ENCODE results near the gene FOXF1.

- PRO-cap: no peak
- RAMPAGE, long total RNA: no peak
- RRBS: no CpG with 5 or more reads among the region's 12 CpGs
These were observed 76.0 kb downstream of the IRF8 start for GRCh38 chr16:85974668-85975712.

- PRO-cap: no peak
- RAMPAGE, long total RNA: no peak
- RRBS: no CpG with 5 or more reads among the region's 10 CpGs
These were observed 127.7 kb downstream of the IRF8 start for GRCh38 chr16:86026606-86027023.

DNA sequence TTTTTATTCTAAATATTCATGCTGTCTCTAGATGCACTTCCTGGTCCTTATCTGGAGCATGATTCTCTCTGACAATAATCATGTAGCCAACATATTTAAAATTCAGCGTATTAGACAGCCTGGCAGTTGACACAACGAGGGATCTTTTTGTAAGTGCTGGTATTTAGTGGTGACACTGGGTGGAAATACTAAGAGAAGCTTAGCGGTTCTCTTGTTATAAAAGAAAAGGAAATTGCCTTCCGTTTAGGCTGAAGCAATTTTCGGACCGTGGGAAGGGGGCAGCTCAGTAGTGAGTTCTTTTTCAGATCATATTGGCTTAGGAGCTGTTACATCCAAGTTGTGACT lies 295.5 kb downstream of the IRF8 start:
- PRO-cap: no peak
- RAMPAGE, long total RNA: no peak
- RRBS: no CpG with 5 or more reads among the region's 6 CpGs

- PRO-cap: no peak
- RAMPAGE, long total RNA: no peak
- RRBS: no CpG with 5 or more reads among the region's 12 CpGs
These were observed 169.2 kb upstream of the FOXF1 start for GRCh38 chr16:86341110-86341501.

- PRO-cap: no peak
- RAMPAGE, long total RNA: no peak
- RRBS: no CpG with 5 or more reads among the region's 8 CpGs
These were observed 32.6 kb upstream of the FOXF1 start for GRCh38 chr16:86477462-86478345.

- PRO-cap: no peak
- RAMPAGE, long total RNA: no peak
- RRBS: no CpG with 5 or more reads among the region's 18 CpGs
These were observed 14.6 kb upstream of the FOXF1 start for GRCh38 chr16:86495627-86496285.

DNA sequence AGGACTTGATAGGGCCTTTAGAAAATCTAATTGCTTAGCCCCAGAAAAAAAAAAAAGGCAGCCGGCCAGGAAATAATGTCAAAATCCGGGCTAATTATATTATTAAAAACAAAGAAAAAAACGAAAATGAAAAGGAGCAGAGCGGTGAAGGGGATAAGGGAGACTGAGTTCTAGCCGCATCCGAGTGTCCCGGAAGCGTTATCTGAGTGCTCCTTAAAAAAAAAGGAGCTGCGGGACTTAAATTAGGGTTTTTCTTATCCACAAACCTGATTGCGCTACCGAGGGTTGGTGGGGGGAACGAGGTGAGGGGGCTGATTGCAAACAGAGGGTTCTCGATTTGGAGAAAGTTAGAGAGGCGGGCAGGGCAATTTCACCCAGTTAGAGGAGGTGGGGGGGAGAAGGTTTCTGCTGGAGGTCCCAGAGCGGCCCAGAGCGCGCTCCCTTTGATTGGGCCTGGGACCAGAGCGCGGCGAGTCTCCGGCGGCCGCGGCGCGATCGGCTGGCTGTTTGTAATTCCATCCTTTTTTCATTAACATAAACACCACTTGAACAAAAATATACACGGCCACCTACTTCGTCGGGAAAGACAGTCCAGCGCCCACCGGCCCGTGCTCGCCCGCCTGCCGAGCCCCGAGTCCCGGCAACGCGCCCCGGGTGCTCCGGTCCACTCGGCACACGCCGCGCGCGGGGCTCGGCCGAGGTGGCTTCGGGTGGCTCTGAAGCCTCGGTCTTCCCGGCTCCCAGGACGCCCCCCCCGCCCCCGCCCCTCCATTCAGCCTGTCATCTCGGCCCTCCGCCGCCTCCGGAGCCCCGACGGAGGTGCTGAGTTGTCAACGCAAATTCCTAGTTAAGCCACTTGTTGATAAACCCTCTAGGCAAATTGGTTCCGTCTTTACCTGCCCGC lies 13.4 kb upstream of the FOXF1 start:
- PRO-cap: no peak
- RAMPAGE, long total RNA: no peak
- RRBS: 7% methylated on average over 45 of the region's 65 CpGs

GRCh38 chr16:86501019-86501564 lies 9.2 kb upstream of the FOXF1 start:
- PRO-cap: no peak
- RAMPAGE, long total RNA: no peak
- RRBS: no CpG with 5 or more reads among the region's 7 CpGs

GRCh38 chr16:86510322-86511097 lies at the start of gene FOXF1:
FOXF1 (plus strand) TSS chr16:86510527.
- PRO-cap: bidirectional peak, plus-strand start at chr16:86510527, minus-strand start at chr16:86510248
- RAMPAGE, long total RNA: no peak
- RRBS: 1% methylated on average over 14 of the region's 94 CpGs

DNA sequence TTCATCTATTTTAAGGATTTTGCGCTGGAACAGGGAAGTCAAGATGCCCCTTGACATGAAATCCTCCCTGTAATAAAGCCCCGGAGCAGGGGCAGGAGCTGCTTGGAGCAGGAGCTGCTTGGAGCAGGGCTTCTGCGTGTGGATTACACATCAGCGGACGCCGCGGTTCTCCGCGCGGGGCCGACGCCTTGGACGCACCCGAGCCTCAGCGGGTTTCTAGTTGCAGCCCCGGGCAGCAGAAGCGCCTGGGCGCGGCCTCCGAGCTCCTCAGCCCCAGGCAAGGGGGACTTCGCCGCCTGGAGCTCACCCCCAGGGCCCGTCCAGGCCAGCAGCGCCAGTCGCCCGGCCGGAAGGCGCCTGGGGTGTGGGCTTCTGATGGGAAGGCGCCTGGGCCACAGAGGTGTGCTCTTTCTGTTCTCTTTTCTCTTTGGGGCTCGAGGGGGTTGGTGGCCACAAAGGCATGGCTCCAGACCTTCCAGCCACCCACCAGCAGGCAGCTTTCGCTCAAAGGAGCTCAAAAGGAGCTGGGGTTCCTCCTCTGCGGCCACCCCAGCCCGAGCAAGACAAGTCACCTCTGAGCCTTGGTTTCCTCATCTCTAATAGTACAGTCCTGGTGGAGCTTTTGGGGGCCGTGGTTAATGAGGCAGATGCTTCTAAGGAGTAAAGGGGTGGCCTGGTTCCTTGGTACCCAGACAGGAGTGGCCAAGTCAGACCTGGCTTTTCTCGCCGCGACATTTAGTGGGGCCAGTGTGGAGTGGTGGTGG lies 6.4 kb downstream of the FOXF1 start:
- PRO-cap: no peak
- RAMPAGE, long total RNA: no peak
- RRBS: 4% methylated on average over 9 of the region's 37 CpGs

DNA sequence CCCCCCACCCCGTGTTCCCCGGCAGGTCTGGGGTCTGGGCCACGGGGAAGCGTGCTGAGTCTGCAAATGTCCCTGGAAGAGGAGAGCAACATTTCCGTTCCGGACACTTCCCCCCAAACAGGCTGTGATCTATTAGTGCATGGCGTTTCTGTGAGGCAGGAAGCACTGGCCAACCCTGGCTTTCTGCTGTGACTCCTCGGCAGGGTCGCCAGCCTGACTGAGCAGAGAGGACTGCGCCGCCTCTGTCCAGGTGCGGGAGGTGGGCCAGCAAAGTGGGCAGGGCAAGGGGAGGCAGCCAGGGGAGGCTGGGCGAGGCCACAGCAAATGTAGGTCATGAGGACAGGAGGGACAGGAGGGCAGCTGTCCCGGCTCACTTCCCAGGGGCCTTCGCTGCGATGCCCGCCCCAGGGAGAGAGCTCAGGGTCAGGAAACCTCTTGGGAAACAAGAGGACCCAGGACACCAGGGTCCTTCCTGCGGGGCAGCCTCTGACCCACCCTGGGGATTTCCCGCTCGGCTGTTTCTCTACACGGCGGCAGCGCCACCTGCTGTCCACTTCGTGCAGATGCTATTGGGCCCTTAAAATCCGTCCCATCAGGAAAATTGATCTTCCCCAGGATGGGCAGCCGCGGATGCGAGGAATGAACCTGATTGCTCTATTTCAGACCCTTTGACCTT lies 9.5 kb downstream of the FOXF1 start:
- PRO-cap: no peak
- RAMPAGE, long total RNA: no peak
- RRBS: 6% methylated on average over 5 of the region's 28 CpGs

DNA sequence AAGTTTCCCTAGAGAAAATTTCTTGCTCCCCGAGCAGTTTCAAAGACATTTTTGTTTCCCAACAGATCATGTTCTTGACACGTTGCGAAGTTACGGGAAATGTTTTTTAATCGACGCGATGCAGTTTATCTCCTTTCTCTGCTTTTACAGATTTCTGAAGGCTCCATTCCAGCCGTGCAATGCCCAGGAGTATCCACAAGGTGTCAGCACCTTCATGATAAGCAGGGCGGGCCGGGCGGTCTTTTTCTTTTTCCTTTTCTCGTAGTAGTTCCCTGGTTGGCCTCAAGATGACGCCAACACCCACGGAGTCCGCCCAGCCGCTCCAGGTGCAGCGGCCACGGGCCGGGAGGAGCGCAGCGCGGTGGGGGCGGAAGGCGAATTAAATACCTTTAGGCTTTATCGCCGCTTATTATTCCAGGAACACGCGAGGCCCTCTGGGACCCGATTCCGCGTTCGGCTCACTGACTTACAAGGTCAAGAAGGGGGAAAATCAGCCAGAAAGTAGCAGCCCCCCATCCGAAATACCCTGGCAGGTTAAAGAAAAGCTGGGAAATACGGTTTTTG lies 2.8 kb upstream of the FOXC2 start:
- PRO-cap: no peak
- RAMPAGE, long total RNA: no peak
- RRBS: 1% methylated on average over 5 of the region's 34 CpGs

DNA sequence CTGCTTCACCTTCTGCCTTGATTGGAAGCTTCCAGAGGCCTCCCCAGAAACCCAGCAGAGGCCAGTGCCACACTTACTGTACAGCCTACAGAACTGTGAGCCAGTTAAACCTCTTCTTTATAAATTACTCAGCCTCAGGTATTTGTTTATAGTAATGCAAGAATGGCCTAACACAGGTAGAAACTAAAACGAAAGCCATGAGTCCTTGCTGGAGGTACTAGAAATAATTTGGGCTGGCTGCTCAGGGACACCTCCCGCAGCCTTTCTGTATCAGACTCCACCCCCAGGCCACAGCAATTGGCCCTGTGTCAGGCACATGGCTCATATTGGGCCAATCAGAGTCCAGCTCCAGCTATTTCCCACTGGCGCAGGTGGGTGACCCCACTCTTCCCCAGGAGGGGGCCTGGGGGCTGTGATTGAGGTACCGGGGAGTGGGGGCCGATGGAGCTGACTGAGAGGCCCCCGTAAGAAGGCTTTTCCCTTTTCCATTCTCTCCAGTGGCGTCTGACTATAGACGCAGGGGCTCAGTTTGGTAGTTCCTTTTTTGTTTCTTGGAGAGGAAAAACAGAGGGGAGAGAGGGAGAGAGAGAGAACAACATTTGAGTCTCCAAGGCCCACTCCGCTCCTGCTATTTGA lies 26.0 kb downstream of the FOXL1 start:
- PRO-cap: no peak
- RAMPAGE, long total RNA: no peak
- RRBS: no CpG with 5 or more reads among the region's 9 CpGs

DNA sequence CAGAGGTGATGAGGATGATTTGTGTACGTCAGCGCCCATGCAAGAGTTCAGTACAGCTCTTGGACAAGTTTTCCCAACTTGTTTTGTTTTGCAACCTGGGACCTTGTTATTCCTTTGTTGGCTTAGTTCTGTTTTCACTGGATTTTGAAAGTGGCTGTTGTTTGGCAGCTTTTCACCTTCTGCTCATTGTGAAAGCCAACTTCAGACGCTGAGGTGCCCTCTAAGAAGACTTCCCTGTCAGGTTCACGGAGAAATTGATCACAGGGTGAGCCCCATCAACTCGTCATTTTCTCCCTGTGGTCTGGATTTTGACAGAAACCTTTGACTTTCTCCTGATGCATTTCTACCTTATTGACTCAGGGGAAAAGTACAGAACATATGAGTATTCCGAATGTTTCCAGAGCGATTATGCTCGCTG lies 85.6 kb downstream of the FOXL1 start:
- PRO-cap: no peak
- RAMPAGE, long total RNA: no peak
- RRBS: no CpG with 5 or more reads among the region's 8 CpGs

DNA sequence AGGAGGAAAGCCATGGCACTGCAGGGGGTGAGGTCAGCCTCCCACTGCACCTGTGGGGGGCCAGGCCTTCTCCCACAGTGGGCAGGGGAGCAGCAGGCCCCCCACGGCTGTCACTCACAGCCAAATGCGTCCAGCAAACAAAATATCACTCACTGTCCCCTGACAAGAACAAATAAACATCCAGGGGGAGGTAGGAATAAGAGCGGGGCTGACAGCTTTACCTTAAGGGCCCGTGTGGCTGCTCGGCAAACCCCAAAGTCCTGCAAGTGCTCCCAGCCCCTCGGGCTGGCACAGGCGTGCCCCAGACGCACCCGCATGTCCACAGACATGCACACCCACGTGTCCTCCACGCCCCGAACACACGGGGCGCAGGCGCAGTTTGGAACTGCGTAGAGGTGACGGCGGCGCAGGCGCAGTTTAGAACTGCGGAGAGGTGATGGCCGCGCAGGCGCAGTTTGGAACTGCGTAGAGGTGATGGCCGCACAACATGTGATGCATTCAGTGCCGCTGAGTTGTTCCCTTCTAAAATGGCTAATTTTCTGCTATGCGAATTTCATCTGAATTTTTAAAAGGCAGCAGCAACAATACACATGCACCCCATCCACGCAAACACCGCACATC lies 291.2 kb downstream of the FOXL1 start:
- PRO-cap: no peak
- RAMPAGE, long total RNA: no peak
- RRBS: no CpG with 5 or more reads among the region's 30 CpGs

DNA sequence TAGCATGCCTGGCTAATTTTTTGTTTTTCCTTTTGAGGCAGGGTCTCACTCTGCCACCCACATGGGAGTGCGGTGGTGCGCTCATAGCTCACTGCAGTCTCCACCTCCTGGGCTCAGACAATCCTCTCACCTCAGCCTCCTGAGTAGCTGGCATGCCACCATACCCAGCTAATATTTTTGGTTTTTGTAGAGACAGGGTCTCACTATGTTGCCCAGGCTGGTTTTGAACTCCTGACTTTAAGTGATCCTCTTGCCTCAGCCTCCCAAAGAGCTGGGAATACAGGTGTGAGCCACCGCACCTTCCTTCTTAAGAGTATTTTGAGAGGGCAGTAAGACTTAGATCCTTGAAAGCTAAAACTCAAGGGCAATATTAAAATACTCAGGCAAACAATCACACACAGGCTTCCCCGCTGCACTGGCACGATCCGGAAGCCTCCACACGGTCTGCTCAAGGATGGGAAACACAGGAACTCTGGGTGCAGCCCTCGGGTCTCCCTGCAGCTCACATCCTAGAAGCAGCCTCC lies 24.9 kb upstream of the C16orf95 start:
- PRO-cap: no peak
- RAMPAGE, long total RNA: no peak
- RRBS: no CpG with 5 or more reads among the region's 8 CpGs

DNA sequence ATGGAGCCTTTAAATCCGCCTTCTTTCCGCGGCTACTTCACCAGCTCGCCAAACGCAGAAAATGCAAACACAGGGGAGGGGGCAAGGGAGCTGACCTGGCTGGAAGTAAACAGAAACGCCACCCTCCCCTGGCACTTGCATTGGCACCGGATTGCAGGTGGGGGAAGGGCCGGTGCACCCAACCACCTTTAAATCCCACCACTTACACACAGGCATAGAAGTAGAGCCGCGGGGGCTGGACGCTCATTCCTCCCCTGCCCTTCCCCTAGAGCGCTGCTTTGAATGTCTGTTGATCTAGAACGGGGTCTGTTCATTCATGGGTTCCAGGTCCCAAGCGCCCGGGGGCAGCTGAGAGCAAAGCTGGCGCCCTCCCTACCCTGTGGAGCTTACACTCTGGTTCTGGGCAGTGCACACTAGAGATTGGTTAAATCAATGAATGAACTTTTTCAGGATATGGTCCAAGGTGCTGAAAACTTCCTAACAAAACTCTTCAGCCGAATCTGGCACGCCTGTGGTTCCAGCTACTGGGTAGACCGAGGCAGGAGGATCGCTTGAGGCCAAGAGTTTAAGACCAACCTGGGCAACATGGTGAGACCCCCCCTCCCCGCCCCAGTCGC lies 932 bp upstream of the ZCCHC14 start:
- PRO-cap: no peak
- RAMPAGE, long total RNA: no peak
- RRBS: no CpG with 5 or more reads among the region's 22 CpGs

GRCh38 chr16:87581588-87582616 lies 20.4 kb upstream of the JPH3 start:
- PRO-cap: unidirectional peak, plus-strand start at chr16:87582384
- RAMPAGE, long total RNA: no peak
- RRBS: 0% methylated on average over 1 of the region's 28 CpGs

DNA sequence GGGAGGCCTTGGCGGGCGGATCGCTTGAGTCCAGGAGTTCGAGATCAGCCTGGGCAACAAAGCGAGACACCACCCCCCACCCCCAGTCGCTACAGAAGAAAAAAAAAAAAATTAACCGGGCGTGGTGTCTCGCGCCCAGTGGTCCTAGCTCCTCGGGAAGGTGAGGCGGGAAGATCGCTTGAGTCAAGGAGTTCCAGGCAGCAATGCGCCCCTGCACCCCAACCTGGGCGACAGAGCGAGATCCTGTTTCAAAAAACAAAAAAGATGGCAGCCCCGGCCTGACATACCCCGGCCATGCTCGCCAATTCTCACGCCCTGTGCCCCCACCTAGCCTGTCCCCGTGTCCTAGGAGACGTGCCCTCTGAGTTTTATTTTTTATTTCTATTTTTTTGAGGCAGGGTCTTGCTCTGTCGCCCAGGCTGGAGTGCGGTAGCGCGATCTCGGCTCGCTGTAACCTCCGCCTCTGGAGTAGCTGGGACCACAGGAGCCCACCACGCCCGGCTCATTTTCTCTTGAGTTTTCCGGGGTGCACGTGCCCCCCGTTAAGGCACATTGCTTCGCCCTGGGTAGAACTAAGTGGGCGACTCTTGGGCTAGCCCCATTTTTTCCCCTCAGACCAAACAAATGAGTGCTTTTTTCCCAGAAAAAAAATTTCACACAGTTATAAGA lies 530 bp upstream of the KLHDC4 start:
- PRO-cap: no peak
- RAMPAGE, long total RNA: no peak
- RRBS: no CpG with 5 or more reads among the region's 36 CpGs

DNA sequence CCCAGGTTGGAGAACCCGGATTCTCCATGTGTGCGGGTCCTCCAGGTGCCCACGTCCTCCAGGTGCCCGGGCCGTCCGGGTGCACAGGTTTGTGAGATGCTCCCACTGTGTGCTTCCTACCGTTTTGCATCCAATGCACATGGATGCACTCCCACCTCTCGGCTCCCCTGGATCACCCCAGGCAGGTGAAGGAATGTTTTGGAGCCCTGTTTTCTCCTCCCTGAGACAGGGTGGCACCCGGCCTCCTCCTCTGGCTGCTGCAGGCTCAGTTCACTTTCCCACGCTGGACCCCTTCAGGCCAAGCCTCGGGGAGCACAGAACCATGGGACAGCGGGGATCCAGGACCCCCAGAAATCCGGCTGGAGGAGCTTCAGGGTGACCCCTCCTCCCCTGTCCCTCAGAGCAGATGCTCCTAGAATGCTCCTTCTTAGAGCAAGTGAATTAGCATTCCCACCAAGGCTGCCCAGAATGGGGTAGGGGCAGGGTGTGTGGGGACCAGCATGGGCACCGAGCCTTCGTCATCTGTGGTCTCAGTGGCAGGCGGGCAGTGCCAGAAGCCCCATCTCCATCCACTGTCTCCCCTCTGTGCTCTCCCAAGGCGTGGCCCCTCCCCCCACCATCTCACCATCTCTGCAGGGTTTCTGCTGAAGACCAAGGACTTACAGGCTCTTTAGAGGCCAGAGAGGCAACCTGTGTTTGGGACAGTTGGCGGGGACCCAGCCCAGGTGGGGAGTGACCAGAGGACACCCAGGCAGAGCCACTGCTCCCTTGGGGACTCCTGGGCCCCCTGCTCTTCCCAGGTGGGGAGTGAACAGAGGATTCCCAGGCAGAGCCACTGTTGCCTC lies 45.5 kb downstream of the SLC7A5 start:
- PRO-cap: no peak
- RAMPAGE, long total RNA: no peak
- RRBS: 96% methylated on average over 4 of the region's 18 CpGs